Non-pigmented ciliary epithelial cell (primary cell): ENCODE data around the genes GSTM2, GSTM1, STRIP1, SLC6A17 and KCNA10.

DNA sequence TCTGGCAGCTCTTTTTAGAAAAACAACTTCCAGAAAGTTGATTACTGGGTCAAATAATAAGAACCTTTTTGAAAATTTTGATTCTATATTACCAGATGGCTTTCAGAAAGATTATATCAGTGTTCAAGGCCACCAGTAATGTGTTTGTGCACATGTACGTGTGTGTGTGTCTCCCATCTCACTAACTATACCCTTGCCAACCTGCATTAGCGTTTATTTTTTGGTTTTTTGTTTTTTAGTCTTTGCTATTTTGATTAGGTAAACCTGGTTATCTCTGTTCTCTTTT is 1.0 kb downstream of the GNAT2 start:
- RRBS, result no CpG with 5 or more reads among the region's 2 CpGs

GRCh38 chr1:109667683-109668606 is at the start of gene GSTM2:
GSTM2 (plus strand) TSS chr1:109668057.
- RRBS, result no CpG with 5 or more reads among the region's 41 CpGs

DNA sequence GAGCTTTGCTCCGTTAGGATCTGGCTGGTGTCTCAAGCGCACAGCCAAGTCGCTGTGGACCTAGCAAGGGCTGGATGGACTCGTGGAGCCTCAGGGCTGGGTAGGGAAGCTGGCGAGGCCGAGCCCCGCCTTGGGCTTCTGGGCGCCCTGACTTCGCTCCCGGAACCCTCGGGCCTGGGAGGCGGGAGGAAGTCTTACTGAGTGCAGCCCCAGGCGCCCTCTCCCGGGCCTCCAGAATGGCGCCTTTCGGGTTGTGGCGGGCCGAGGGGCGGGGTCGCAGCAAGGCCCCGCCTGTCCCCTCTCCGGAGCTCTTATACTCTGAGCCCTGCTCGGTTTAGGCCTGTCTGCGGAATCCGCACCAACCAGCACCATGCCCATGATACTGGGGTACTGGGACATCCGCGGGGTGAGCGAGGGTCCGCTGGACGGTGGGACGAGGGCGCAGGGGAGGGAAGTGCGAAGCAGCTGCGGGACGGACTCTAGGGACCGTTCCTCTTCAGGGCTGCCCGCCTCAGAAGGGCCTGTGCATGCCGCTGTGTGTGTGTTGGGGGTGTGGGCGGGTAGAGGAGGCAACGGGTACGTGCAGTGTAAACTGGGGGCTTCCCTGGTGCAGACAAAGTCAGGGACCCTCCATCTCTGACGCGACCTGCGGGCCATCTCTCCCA is at the start of gene GSTM1:
Gene GSTM1, plus strand, starts transcription at position 314 of the 665 bp plus-strand sequence.
- RRBS, result 4% methylated on average over 12 of the region's 44 CpGs

DNA sequence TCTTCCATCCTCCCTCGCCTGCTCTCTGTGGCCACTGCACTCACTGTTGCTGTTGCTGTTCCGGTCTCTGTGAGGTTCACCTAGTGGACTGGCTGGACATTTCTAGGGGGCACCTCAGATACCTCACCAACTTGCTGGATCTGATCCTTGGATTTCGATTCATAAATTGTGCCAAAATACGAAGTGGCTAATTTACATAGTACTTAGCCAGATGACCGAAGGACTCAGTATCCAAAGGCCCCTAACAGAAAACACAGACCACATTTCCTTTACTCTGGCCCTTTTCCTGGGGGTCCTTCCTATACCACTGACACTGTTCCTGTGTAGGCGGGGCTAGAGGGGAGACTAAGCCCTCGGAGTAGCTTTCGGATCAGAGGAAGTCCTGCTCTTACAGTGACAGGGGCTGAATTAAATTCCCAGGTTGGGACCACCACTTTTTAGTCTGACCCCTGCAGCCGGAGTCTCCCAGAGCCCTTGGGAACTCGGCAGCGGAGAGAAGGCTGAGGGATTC is 588 bp upstream of the GSTM5 start:
- RRBS, result no CpG with 5 or more reads among the region's 11 CpGs

DNA sequence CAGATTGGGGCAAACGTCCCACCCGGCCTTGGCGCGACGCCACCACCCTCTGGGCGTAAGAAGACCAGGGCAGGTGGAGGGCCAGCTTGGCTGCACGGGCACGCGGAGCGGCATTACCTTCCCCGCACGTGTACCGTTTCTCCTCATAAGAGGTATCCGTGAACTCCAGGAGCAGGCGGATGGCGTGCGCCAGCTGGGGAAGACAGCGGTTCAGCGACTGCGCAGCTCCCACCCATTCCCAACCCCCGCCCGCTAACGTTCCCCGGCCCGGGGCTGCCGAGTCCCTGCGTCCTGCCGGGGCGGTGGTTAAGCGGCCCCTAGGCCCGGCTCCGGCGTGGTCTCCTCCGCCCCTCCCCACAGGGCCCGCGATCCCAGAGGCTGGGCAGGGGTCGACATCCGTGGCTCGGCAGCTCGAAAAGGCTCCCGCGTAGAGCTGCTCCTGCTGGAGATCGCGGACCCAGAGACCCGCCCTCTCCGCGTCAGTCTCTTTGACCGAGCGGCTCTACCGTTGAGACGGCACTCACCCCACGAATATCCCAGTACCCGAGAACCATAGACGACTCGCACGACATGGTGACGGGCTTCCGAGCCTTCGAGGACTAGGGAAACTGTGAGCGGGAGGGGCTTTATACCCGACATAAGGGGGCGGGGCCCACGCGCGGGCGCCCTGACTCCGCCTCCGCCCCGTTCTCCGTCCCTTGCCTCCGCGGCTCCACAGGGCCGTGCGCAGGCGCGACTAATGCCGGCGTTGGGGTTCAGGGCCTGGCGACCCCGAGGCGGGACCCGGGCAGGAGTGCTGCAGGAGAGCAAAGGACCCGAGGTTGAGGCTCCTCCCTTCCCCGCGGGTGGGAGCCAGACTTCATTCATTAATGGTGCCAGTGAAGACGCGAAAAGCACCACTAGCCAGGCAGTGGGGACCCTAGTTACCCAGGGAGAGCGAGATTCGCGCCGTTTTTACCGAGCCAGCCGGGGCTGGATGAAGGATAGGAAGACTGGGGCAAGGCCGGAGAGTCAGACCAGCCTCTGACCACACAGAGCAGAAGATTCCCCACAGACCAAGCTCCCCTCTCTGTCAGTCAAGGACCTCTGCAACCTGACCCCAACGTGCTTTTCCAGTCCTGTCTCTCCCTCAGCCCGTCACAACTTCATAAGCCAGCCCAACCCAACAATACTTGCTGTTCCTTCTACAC is 727 bp downstream of the GSTM3 start:
- RRBS, result 2% methylated on average over 6 of the region's 96 CpGs

- RRBS, result no CpG with 5 or more reads among the region's 7 CpGs
Measured at GRCh38 chr1:109756387-109757019, 7.2 kb downstream of the EPS8L3 start.

- RRBS, result no CpG with 5 or more reads among the region's 3 CpGs
Measured at GRCh38 chr1:109901575-109902197, 9.0 kb upstream of the CSF1 start.

DNA sequence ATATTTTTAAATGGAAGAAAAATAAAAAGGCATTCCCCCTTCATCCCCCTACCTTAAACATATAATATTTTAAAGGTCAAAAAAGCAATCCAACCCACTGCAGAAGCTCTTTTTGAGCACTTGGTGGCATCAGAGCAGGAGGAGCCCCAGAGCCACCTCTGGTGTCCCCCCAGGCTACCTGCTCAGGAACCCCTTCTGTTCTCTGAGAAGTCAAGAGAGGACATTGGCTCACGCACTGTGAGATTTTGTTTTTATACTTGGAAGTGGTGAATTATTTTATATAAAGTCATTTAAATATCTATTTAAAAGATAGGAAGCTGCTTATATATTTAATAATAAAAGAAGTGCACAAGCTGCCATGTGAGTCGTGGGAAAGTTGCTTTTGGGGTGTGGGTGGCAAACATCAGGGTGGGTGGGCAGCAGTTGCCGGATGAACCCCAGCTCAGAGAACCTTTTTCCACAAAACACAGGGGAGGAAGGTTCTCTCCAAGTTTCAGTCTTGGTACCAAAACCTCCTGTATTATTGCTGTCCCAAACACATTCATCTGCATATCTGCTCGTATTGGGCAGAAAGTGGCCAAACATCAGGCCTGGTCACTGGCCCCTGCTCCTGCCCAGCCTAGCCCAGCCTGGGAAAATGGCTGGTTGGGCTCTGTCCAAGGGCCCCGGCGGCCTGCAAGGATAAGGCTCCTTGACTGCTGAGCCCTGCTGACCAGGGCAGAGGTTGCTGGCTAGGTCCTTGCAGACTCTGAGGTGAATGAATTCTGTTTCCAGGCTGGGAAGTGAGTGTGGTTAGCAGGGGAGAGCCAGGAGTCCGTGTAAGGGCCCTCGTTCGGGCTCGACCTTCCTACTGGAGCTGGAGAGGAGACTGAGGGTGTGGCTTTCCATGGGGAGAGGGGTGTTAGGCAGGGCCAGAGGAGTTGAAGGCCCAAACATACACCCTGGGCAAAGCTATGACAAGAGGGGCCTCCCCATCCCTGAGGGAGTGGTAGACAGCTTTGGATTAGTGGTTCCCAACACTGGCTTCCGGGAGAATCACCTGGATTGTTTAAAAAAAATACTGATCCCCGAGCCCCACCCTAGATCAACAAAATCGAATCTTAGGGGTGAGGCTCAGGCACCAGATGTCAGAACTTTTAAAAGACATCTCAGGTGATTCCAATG is 20.4 kb downstream of the CSF1 start:
- RRBS, result no CpG with 5 or more reads among the region's 13 CpGs

DNA sequence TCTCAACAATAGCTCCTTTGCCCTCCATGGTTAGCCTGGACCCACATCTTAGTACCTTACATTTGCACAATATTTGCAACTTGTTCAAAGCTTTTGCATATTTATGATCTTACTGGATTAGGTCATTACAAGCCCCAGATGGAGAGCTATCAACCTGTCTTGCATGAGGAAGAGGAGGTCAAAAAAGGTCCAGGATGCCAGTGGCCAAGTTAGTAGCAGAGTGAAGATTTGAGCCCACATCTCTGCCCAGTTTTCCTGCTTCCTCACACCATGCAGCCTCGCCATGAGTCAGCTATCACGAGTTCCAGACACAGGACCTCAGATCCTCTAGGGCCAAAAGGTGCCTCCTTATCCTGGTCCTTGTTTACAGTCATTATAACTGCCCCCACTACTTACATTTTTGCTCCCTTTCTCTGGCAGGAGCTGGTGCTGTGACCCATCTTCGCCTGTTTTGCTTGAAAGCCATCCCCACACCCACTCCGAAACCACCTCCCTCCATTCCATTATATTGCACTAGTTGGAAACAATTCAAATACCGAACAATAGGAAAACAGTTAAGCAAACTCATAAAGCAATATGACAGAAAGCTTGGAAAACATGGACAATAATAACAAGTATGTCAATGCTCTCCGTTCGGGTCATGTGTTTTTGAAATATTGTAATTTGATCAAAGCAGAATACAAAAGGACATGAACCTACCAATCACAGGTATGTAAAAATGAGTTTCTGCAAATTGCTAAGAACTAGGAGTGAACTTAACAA is 4.9 kb upstream of the AHCYL1 start:
- RRBS, result no CpG with 5 or more reads among the region's 7 CpGs

DNA sequence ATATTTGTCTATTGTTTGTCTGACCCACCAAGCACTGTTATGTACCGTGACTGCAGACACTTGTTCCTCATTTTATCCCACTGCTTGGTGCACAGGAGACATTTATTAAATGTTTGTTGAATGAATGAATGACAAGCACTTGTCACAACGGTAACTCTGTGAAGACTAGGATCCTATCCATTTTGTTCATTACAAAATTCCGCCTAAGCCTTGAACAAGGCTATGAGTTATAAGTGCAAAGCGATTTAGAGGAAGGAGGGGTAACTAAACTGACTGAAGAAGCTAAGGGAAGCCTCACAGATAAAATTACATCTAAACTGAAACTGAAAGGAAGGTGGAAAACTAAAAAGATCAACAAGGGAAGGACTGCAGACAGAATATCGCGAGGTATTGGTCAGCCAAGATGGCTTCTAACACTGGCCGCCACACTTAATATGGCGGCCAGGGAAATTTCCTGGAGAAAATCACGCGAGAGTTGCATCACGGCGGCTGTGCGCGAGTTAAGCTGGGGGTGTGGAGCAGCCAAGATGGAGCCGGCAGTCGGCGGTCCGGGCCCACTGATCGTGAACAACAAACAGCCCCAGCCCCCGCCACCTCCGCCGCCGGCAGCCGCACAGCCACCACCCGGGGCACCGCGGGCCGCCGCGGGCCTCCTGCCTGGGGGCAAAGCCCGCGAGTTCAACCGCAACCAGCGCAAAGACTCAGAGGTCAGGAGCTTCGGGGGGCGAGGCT is at the start of gene STRIP1:
Gene STRIP1, plus strand, starts transcription at position 514 of the 732 bp plus-strand sequence.
- RRBS, result under 1% methylated on average over 14 of the region's 36 CpGs

GRCh38 chr1:110042787-110043443 is 8.5 kb downstream of the STRIP1 start:
- RRBS, result no CpG with 5 or more reads among the region's 12 CpGs

DNA sequence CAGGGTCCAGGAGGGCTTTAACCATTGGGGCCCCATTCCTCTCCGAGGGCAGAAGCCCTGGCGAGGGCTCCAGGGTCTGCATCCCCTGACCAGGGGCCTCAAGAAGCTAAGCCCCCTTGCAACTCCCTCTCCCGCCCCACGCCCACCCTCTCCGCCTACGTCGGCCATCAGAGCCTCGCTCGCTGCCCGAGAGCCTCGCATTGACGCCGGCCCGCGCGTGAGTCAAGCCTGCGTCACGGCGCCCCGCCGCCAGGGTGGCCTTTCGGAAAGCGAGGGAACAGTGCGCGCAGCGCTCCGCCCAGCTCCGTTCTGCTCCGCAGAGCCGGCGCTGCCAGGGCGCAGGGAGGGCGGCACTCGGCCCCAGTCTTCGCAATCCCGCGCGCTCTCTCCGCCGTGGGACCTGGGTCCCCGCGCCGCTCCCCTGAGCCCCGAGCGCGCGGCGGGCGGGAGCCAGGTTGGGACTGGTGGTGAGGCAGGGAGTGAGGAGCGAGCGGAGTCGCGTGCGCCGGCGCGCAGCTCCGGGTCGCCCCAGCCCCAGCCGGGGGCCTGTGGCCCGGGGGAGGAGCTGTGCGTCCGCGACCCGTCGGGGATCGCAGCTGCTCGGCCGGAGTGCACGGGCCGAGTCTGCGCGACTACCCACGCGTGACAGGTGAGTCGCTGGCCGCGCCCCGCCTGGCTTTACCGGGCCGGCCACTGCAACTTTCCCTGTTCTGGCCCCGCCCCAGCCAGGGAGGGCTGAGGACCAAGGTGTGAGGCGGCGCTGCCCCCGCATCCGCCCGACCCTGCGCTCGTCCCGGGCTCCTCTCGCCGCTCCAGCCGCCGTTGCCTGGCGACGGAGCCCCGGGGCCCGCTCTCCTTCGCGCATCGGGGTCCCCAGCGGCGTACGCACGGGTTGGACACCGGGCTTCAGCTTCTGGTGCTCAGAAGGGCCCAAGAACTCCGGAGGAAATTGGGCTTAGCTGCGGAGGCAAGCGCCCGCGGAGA is at the start of gene SLC6A17:
Gene SLC6A17, plus strand, starts transcription at position 260 of the 984 bp plus-strand sequence.
- RRBS, result 2% methylated on average over 46 of the region's 111 CpGs

DNA sequence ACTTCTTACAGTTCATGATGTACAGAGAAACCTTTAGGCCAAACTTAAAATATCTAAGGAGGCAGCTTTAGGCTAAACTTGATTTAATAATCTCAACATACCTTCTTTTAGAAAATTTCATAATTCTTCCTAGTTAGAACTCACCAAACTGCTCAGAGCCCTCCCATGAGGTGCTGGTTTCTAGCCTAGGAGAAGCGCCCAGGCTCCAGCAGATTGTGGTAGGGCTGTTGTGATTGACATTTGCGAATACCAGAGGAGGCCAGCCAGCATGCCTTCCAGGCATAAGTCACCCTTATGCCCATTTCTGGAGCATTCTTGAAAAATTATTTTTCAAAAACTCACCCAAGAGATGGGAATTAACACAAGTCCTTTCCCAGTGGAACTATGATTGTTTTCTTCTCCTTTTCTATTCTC is 22.6 kb upstream of the KCNC4 start:
- RRBS, result no CpG with 5 or more reads among the region's 2 CpGs

DNA sequence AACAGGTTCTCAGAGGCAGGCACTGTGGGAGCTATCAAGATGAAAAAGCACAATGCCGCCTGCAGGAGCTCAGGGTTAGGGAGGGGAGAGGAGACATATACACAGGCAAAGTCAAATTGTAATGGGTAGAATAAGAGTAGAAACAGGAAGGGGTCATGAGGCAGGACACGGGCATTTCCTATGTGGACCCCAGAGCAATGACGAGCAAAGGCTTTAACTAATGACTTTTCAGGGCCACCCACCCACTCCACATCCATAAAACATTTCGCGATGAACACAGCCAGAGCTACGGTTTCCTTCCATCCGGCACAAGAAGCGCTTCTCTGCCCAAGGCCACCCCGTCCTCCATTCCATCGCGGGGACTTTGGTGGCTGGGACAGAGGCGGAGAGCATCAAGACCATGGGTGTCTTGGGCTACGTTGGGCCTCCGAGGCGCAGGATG is 724 bp upstream of the KCNC4 start:
- RRBS, result no CpG with 5 or more reads among the region's 15 CpGs

GRCh38 chr1:110347483-110348221 is 8.5 kb downstream of the RBM15 start:
- RRBS, result no CpG with 5 or more reads among the region's 7 CpGs

DNA sequence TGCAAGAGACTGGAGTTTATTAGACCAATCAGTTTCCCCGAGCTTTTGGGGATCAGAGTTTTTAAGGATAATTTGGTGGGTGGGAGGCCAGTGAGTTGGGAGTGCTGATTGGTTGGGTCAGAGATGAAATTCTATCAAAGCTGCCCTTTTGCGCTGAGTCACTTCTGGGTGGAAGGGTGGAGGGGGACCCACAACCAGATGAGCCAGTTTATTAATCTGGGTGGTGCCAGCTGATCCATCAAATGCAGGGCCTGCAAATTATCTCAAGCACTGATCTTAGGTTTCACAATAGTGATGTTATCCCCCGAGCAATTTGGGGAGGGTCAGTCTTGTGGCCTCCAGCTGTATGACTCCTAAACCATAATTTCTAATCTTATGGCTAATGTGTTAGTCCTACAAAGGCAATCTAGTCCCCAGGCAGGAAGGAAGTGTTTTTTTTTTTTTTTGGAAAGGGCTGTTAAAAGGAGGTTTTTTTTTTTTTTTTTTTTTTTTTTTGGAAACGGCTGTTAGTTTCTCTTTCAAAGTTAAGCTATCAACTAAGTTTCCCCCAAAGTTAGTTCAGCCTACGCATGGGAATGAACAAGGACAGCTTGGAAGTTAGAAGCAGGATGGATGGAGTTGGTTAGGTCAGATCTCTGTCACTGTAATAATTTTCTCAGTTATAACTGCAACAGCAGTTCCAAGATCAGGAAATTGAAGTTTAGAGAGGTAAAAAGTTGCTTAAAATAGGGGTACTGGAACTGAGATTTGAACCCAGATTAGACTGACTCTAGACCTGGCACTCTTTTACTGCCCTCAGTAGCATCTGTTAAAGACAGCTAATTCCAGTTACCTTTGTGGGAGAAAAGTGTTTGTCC is 7.3 kb downstream of the SLC16A4 start:
- RRBS, result no CpG with 5 or more reads among the region's 5 CpGs

- RRBS, result no CpG with 5 or more reads among the region's 2 CpGs
Measured at GRCh38 chr1:110519093-110519338, at the start of gene KCNA10. KCNA10 (minus strand) TSS chr1:110519175.

GRCh38 chr1:110593806-110594884 is 12.0 kb downstream of the KCNA2 start:
- RRBS, result no CpG with 5 or more reads among the region's 10 CpGs

GRCh38 chr1:110619264-110620299 is 13.4 kb upstream of the KCNA2 start:
- RRBS, result 2% methylated on average over 6 of the region's 30 CpGs

GRCh38 chr1:110636002-110636508 is 29.9 kb upstream of the KCNA2 start:
- RRBS, result no CpG with 5 or more reads among the region's 3 CpGs